Measurements from ENCODE around the gene LRRC28.

DNA sequence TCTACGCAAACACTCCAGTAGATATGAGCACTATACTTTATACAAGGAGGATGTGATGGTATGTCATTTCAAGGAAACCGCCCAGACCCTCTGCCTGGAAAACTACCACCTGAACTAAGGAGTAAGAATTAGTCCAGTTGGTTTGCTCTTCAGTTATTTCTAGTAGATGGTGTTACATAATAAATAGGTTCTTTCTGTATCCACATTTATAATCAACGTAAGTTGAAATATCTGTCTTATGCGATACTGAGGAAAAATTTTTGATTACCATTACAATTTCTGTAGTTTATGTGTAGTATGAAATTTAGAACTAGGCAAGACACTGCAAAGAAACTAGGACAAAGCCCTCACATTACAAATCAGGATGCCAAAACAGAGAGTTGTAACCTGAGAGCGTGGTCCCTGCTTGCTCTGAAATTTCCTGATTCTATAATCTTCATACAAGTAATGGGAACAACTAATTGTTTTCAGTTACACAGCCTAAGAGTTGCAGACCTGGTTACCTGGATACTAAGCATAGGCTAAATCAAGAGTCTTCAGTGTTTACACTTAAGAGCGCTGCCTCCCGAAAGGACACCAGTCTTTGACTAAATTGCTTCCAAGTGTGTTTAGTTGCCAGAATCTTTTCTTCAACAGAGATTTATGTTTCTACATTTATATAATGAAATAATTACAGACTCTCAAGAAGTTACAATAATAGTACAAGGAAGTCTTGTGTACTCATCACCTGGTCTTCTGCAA is 13.9 kb downstream of the ARRDC4 start:
- PRO-cap, result no peak

DNA sequence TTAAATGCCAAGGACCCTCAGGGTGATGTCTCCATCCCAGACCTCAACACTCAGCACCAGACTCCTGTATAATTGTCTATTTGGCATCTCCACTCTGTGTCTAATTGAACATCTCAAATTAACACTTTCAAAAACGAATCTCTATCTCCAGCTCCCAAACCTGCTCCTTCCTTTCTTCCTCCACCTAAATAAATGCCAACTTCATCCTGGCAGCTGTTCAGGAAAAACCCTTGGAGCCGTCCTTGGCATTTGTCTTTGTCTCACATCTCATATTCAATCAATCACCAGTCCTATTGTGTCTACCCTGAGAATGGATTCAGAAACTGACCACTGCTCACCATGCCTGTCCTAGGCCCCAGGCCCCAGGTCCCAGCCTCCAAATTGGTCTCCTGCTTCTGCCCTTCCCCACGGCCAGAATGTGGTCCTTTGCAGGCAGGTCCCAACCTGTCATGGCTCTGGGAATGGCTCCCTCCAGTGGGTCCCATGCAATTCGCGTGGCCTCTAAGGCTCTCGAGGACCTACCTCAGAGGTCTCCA is 56.4 kb downstream of the ARRDC4 start:
- PRO-cap, result no peak

DNA sequence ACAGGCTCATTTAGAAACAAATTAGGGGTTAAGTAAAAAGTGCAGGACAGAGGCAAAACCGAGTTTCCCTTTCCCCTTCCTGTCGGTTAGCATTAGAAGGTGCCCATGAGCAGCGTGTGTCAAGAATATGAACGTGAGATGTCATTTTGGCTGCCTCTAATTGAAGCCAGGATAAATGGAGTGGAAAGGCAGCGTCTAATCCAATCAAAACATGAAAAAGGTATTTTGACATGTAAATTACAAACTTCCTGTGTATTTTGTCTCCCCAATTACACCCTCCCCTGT is 199.9 kb downstream of the ARRDC4 start:
- PRO-cap, result no peak

DNA sequence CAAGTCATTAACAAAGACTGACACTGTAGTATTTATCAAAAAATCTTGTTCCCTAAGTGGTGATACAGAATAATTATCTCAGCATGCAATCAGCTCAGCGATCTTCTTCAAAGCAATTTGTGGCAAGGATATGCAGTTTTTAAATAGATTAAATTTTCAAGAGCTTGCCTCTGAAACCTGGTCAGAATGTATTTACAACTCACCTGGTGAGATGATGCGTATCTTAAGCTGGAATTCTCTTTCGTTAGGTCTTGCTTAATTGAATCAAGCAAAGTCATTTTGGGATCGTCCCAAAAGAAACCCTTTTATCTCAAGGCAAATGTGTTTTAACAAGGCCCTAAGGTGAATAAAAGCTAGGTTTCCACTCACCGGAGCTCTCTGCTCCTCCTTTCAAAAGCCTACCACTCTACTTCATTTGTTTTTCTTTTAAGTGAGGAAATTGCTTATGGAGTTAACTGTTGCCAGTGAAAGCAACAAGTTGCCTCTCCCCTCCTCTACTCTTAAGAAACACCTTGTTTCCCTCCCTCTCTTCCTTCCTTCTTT is 101.3 kb upstream of the IGF1R start:
- PRO-cap, result no peak

DNA sequence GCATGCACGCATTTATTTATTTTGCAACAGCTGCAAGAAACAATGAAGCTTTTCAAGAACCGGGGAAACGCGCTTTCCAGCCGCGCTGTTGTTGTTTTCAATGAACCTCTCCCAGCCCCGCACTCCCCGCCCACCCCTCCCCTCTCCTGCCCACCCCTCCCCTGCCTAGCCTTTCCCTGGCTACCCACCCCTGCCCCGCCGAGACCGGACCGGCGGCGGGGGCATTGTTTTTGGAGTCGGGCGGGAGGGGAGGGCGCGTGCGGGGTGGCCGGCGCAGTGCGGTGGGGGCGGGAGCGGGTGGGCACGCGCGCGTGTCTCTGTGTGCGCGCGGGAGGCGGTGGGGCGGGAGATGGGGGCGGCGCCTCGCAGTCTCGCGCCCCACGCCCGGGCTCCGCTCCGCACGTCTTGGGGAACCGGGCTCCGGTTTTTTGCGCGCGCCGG is 325 bp upstream of the IGF1R start:
- PRO-cap, result unidirectional peak, minus-strand start at position 90 of the sequence; bidirectional peak, plus-strand start outside the sequence, minus-strand start at position 336 of the sequence

DNA sequence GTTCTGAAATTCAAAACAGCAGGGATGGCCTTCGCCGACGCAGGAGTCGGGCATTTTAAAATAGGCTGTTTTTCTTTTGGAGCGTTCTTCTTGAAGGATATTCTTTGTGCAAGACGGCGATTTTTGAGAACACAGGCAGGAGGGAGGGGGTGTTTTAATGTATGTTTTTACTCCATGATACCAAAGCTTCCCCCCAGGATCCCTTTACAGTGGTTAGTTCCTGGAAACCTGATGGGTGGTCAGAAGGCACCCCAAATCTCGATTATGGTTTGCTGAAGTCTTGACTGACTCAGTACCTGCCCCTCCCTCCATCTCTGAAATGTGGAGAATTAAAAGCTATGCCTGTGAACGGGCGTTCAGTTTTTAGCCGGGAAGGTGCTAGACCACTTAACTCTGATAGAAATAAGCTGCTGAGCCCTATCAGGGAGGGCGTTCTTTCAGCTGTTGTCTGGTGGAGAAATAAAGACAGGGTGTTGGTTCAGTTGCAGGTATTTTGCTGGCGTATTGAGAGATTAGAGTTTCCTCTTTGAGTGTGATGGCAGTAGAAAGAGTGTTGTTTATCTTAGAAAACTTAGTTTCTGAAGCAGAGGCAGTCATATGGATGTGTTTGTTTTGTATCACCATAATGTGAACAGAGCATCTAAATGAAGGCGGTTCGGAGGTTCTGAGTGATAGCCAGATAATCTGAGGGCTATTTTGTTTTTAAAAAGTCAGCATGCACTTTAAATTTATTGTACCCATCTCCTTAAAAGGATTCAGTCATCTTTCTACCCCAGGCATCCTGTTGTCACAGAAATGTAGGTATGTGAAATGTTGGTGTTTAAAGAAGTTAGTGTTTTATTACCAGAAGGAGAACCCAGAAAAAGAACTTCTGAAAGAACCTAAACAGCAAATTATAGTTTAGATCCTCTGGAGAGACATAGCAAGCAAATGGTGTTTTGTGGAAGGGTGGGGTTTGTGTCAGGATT is 3.5 kb downstream of the IGF1R start:
- PRO-cap, result bidirectional peak, plus-strand start at position 359 of the sequence, minus-strand start at position 206 of the sequence

DNA sequence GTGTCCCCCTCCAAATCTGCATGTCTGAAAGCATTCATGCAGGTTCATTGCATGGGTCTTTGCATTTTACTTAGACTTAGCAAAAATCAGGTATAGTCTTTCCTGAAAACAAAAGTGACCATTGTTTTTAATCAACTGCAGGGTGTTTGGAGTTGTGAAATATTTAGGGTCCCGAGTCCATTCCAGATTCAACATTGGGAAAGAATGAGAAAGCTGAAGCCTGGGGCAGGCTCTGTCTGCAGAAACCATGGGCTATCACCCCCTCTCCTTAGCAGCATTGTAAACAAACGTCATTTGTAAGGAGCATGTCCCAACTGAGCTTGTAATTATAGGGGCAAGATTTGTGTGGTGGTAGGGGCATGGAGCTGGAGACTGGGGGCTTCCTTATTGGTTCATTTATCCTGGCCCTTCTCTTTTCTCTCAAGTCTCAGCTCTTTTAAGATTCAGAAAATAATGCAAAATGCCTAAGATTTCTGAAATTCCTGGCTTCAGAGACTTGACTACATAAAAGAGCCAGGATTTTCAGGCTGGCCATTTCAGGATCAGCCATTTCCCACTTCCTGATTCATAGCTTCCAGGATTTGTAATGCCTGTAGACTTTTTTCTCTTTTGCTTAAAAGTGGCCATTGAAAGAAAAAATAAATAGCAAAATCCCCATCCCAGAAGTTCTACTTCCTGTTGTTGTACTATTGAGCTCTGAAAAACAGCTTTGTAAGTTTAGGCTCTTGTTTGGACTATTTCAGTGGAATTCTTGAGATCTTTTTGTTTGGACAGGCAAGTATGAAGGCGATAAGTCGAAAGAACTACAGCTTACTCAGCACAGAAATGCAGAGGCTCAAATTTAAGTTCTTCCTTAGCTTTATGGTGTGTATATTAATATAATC is 23.1 kb downstream of the IGF1R start:
- PRO-cap, result no peak

DNA sequence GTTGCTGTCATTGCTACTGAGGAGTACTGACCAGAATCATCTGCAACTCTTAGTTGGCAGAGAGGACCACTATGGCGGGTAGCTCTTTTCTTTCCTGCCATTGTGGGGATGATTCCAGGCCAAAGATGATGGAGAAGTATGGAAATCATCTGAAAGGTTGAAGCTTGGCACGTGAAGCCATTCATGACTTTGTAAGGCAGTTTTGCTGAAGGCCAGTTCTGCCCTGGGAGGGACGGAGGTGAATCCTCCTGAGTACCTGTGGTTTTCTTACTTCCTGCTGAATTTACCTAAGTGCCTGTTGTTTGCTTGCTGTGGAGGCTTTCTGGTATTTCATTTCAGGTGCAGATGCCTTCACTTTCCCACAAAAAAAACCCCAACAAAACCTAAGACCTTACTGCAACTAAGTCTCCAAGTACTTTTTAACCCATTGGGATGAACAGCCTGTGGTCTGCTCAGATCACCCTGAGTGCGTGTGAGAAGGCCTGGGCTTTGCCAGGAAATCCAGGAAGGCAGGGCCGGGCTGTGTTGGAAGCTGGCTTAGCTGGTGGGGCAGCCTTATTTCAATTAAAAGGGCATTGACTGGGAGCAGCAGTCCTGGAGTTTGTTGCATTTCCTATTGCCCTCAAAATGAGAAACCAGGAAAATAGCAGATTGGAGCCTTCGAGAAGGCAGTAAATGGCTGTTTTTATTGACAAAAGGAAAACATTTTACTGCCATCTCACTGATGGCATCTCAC is 65.2 kb downstream of the IGF1R start:
- PRO-cap, result no peak

DNA sequence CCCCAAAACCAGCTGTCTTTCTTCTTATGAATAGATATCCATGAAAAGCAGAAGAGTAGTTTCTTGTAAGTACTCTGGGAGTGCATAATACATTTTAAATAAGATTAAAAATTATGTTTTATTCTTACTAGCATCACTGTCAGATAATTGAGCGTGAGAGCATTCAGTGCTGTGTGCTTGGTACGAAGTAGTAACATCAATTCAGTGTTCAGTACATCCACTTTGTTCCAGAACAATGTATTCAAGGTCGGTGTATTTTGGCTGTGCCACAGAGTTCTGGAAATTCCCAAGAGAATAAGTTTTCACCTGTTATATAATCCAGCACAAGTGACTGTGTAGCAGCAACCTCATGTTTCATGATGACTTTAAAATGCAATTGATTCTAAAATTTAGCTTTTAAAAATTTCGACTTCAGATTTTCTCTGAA is 130.6 kb downstream of the IGF1R start:
- PRO-cap, result no peak

GRCh38 chr15:98786696-98787389 is 138.5 kb downstream of the IGF1R start:
- PRO-cap, result no peak

DNA sequence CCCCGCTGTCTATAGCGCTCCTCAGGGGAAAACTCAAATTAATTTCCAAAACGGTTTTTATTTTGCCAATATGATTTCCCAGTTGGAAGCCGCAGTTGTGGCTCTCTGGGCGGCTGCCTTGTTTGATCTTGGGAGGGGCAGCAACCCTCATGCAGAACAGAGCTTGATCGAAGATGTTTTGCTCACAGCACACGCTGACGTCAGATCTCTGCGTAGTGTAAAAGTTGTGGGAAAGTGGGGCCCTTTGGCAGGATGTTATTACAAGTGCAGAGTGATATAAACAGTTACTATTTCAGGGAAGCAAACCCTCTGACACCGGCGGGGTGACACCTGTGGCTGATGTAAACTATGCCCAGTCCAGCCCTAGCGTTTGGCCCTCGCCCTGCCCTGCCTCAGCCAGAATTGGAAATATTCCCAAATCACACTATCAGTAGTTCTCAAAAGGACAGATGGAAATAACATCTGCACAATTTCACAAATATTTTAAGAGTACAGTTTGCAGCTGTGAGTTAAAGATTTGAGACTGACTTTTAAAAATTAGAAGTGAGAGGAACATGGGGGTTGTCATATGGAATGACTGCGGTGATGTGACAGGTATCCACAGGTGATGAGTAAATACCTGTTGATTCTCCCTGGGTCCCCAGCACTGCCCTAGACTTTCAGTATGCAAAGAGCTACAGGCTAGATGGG is 1.7 kb downstream of the SYNM start:
- PRO-cap, result bidirectional peak, plus-strand start at position 284 of the sequence, minus-strand start at position 130 of the sequence

DNA sequence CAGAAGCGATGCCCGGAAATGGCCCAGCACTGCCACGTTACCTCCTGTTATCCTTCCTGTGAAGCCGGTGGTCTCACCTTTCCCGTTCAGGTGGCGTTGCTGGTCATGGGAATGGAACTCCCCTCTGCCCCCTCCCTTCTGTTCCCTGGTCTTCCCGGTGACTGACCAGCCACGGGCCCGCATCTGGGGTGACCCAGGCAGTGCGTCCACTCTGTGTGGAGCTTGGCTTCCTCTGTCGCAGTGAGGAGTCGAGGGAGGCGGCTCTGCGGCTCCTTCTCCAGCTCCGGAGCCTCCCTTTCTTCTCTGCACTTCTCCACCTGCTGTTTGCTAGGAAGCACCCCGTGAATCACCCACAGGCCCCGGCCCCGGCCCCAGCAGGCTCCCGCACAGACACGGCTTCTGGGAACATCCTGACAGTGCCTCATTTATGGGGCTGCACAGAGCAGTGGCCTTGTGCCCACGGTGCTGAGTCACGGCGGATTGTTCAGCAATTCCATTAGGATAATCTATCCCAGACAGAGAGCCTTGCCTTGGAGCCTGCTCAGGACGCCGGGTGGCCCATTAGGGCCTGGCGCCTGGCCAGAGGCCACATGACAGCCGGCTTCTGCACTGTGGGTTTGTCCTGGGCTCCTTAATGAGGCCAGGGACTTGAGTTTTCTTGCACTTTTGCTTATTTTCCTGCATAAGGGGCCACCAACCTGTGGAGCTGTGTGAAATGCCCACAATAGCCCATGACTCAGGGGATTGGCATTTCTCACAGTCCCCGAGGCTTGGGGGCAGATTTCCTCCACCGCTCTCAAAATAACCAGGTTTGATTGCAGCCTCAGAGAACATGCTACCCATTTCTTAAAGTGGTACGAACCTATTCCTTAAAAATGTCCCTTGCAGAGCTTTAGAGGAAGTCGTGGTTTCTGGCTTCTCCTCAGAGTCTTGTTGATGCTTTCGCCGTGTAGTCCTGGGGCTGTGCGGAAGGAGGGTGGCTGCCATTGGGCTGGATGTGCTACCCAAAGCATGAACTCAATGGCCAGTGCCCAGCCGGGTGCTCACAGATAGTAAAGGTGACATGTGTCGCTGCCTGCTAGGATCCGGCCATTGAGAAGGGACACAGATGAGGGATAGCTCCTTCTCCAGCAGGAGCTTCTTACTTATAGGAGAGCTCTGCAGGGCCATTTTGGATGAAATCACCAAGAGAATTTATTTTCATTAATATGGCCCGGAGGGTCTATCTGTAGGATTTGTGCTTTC is 18.9 kb downstream of the SYNM start:
- PRO-cap, result unidirectional peak, minus-strand start at position 305 of the sequence; unidirectional peak, minus-strand start at position 401 of the sequence

- PRO-cap, result no peak
These were observed 26.5 kb downstream of the SYNM start for GRCh38 chr15:99131002-99132080.

- PRO-cap, result unidirectional peak, minus-strand start at chr15:99250967; bidirectional peak, plus-strand start at chr15:99251516, minus-strand start at chr15:99251193
These were observed at the start of gene LRRC28 for GRCh38 chr15:99250641-99251590. LRRC28 (plus strand) TSS chr15:99251481.

- PRO-cap, result no peak
These were observed 140.0 kb upstream of the MEF2A start for GRCh38 chr15:99425750-99426191.

DNA sequence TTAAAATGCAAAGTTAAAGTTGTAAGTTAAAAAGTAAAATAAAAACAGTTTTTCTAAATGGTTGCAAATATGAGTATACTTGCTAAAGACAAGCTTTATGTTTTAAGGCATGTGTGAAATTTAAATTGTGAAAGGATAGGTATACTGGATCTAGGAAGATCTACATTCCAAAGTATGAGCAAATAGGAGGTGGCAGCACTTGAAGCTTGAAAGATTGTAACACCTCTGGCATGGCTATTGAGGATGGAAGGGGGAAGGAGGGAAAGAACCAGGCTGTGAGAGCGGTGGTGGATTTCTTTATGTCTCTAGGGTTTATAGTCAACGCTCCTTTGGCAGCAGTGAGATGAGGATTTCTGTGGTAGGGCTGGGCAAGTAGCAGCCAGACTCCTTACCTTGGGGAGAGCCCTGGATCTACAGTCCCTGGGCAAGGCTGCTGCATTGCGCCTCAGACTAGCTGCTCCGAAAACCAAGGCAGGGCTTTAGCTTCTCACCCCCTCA is 53.1 kb downstream of the MEF2A start:
- PRO-cap, result no peak

- PRO-cap, result no peak
These were observed 16.1 kb downstream of the LYSMD4 start for GRCh38 chr15:99716802-99717782.

DNA sequence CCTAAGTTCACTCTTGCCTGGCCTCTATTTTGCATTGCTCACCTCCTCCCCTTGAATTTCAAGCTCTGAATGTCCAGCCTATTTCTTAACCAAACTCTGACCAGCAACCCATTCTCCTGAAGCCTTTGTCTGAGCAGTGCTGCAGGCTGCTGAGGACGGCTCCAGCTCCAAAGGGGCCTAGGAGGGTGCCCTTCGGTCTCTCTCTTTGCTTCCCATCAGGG is 262.0 kb upstream of the LYSMD4 start:
- PRO-cap, result no peak

- PRO-cap, result no peak
These were observed 245.6 kb downstream of the ADAMTS17 start for GRCh38 chr15:100096169-100096526.

DNA sequence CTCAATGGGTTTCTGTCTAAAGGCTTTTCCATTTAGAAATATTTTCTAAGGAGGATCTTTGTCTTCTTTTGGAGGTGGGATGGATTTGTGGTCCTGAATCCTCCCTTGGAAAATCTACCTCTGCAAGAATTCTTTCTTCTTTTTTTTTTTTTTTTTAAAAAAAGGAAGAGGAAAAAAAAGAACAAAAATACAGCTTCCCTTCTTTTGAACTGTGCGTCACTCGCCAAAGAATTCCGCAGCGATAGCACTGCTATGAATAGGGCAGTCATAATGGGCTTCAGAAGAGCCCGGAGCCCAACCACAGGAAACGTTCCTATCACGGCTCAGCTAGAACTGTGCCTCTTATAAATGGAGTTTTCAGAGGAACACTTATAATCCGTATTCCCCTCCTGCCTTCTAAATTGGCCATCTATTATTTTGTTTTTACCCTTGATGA is 227.7 kb downstream of the ADAMTS17 start:
- PRO-cap, result unidirectional peak, plus-strand start at position 280 of the sequence

Data from colonic mucosa (tissue), 1 donor.